A673 (cell line): ENCODE measurements around a stretch of chr2.

GRCh38 chr2:43102240-43103028, 124.0 kb downstream of the ZFP36L2 start:
- PRO-cap, result no peak

DNA sequence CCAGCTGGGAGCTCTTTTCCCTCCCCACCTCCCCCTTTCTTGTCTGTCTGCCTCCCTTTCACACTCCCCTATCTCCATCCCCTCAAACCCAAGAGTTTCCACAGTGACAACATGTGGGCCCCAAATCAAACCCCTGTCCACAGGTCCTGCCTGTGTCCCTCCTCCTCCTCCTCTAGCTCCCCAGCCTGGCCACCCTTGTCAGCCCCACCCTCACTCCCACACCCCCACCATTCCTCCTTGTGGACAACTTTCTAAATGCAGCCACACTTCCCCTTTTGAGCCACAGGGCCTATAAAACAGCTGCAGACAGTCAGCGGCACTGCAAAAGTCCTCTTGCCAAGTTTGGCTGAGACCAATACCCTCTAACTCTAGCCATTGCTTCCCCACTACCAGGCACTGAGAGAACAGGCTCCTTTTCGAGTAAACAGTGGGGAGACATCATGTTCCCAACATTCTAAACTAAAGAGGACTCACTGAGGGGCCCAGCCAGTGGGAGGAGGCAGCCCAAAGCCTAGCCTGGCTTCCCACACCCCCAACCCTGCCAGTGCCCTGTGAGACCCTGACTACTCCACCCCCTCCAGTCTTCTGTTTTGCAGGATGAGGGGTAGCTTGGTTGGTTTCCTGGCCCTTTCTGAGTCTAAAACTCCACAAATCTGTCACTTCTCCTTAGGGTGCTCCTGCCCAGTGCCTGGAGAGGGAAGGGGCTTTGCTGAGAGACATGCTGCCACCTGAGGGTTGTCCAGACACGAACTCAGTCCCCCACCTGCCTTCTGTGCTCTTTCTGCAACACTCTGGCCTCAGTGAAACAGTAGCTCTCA, 120.3 kb downstream of the ZFP36L2 start:
- PRO-cap, result no peak

DNA sequence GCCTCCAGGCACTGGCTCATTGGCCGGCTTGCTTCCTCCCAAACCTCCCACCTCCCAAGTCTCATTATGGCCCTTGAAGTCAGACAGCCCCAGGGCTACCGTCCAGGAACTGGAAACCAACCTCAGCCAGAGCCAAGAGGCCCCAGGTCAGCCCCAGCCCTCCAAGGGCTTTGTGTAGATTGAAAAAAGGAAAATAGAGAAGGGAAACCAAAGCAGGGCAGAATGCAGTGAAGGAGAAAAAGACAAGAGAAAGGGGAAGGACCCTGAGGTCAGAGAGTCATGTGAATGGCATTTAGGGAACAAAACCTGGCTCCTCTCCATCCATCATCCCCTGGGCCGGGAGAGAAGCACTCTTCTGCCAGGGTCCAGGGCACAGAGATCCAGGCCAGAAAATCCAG, 119.3 kb downstream of the ZFP36L2 start:
- PRO-cap, result no peak

DNA sequence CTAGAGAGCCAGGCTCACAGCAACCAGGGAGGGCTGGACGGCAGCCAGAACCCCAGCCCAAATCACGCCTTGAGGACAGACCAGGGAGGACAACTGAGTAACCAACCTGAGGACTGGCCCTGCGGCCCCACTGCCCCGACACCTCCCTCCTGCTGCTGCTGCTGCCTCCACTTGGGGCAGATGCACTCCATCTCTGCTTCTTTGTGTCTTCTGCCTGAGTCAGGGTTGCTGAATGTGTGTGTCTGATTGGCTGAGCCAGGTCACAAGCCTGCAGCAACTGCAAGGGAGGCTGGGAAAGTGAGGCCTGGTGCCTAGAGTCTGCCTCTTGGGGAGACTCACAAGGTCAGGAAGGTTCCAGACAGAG, 83.5 kb downstream of the ZFP36L2 start:
- PRO-cap, result no peak

DNA sequence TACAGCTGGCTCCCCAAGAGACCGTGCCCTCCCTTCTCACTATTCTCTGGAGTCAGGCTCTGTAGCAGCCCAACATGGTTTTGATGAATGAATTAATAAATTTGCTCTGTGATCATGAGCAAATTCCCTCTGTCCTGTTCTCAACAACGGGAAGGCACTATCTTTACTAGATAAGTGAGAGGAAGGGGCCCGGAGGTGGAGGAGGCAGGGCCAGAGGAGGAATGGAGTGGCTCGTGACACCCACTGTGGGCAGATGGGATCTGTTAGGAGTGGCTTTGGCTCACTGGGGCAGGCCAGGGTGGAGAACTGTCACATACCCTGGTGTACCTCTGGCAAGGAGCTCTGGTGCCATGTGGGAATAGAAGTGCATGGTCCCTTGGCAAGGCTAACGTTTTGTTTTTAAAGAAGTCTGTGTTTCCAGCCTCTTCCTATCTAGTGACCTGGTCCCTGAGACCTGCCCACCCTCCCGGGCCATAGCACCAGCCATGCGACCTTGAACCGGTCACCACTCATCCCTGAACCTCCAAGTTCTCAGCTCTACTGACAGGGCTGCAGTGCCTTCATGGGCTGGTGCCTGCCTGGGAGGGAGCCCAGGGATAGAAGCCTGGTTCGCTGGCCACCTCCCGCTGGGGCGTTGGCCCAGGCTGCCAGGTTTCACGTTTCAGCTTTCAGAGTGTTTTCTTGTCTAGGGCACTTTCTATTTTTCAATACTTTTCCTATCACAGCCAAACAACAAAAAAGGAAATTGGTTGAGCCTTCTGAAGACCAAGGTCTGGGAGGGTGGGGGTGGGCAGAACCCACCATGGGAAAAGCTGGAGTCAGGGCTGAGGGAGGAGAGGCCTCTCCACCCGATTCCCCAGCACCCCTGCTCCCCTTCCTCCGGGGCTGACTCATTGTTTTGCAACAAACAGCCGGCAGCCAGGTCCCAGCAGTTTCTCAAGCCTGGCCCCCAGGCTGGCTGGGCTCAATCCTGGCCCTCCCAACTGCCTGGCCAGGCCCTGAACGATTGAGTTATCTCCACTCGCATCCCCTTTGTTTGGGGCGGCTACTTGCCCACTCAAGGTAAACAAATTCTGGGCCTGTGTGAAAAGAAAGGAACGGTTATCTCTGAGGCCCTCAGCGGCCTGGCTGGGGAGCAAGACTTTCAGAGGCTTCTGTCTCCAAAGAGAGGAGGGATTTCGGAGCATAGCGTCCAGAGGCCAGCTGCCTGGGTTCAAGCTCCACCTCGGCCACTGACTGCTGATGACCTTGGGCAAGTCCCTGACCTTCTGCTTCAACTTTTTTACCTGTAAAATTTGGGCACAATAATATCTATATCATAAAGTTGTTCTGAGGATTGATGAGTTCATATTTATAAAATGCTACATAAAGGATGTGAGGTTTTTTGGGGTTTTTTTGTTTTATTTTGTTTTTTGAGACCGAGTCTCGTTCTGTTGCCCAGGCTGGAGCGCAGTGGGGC, 47.7 kb downstream of the ZFP36L2 start:
- PRO-cap, result bidirectional peak, plus-strand start at position 931 of the sequence, minus-strand start at position 867 of the sequence

DNA sequence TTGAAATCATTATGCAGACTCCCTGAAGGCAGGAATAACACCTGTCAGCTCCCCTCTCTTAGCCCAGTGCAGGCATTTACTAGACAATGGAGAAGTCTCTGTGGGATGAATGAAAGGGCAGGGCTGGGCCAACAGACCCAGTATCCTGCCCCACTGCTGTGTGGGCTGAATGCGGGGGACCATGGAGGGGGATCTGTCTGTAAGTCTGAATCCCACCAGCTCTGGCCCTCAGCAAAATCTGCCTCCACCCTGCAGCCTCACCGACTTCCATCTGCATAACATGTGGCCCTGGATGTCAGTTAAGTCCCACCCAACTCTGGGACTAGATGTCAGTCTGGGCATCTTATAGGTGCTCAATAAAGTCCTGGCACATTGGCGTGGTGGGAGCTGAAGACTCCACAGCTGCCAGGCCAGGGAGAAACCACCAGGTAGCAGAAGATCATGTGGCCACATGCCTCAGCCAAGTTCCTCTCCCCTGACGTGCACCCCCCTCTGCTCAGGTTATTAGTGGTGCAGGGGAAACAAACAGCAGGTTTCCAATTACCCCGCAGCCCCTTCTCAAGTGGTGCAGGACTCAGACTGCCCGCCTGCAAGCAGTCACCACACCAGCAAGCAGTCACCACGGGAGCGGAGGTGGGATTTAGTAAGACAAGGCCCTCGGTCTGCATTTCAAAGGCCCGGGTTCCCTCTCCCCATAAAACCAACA, 8.8 kb downstream of the ZFP36L2 start:
- PRO-cap, result no peak

DNA sequence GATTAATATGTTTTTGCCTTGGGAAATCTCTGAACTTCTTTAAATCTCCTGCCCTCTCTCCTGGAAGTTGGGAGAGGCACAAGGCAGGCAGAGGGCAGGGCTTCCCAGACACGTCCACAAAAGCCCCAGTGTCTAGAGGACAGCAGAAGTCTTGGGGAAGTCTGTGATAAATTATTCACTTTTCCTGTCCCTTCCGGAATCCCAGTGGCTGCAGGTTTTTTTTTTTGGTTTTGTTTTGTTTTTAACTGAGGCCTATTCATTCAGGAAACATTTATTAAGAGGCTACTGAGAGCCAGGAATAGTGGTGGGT, 98.6 kb upstream of the ZFP36L2 start:
- PRO-cap, result no peak

GRCh38 chr2:43455023-43456250, 140.4 kb downstream of the THADA start:
- PRO-cap, result no peak

DNA sequence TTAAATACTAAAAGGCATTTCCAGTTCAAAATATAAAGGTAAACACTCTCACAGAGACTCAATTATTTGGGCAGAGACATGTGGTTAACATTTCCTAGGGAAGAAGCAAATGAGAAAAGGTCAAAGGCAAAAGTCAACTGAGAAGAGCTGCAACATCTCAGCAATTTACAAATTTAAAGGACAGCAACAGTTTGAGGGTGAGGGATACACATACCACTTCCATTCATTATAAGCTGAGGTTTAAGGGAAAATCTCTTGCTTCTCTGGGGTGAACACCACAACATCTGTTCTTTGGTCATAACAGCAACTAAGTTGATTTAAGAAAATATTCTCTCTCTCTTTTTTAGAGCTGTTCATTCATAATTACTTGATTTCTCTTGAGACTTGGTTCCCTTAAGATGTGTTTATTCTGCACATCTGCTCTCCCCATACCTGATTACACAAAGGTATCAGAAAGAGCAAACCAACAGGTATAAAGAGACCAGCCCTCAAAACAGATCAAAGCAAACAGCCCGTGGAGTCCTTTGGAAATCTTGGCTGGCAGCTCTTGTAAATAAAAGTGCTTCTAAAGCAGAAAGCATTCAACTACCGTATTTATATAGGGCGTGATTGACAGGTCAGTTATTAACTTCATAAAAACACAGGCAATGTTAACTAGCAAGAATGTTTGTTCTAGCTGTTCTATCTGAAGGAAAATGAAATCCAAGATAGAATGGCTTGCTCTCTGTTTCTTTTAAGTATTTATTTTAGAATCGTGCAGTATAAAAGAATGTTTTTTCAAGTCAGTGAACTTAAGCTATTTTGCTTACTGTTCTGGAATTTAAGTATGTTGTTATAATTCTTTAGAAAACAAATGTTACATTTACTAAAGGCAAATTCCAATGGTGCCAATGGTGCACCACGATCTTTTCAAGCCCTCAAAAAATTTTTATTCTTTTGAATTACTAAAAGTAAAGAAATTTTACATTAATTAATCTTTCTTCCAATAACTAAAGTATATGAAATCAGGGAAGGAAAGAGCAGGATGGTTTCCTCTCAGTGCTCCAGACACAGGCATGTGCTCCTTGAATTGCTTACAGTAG, 132.7 kb downstream of the THADA start:
- PRO-cap, result no peak

DNA sequence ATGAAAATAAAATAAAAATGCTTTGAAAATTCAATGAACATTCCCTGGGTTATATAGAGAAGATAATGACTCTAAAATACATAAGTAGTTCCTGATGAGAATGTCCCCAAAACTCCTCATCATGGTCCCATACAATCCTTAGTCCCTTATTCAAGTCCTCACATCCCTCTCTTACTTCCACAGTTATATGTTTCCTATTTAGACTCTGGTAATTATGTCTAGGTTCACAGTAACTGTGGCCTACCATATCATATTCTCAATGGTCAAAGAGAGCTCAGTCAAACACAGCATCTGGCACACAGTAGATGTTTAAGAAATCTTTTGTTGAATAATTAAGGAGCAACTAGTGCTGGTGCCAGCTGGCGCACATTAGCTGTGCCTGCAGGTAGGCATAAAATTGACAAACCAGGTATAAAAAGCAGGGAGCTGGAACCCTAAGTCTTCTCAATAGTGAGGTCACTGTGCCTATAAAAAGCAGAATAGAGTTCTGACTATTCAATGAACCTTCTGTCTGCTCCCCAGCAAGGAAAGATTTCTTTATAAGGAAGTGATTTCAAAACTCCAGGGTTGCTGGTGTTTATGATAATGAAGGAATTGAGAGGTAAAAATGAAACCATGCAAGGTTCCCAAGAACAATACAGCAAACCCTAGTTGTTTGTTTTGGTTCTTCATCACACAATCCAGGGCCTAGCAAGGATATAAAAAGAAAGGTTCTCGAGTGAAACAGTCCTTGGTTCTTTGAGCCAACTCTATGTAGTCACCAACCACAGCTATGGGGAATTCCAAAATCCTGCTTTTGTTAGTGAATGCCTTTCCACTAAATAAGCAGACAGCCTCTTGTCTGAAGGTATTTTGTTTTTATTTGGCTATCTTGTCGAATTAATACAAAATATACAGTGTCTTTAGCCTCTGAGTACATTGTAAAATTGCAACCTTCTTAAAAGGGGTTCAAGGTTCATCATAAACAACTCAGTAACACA, 76.1 kb downstream of the THADA start:
- PRO-cap, result no peak

- PRO-cap, result bidirectional peak, plus-strand start at chr2:43596426, minus-strand start at chr2:43596397
These were observed 521 bp upstream of the THADA start for GRCh38 chr2:43596256-43596861.

GRCh38 chr2:43824519-43824971, 14.1 kb downstream of the ABCG5 start:
- PRO-cap, result no peak

- PRO-cap, result no peak
These were observed 39.2 kb downstream of the ABCG8 start for GRCh38 chr2:43877835-43878433.

DNA sequence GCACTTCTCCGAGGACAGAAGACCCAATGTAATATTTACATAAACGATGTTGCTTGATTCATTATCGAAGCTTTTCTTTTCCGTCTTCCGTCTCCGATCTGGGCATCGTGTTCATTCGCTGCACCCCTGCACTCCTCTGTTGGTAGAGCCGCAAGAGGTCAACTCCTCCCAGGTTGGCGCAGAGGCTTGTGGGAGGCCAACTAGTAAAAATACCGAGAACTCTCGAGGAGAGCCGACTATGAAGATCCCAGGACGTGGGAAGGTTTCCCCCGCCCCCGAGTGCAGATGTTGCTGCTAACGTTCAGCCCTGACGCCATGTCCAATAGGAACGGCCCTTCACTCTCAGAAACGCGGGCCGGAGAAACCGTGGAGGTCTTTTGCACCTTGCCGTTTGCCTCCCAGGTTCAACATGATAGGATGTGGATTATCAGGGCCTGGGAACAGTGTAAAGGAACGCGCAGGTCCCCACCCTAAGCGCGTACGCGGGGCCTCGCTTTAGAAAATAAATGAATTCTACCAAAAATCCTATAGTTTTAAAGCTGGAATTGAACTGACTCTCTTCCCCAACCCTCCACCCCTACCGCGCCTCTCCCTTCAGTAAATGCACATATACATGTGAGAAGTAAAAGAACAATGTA, 431 bp upstream of the LRPPRC start:
- PRO-cap, result bidirectional peak, plus-strand start at position 235 of the sequence, minus-strand start outside the sequence

DNA sequence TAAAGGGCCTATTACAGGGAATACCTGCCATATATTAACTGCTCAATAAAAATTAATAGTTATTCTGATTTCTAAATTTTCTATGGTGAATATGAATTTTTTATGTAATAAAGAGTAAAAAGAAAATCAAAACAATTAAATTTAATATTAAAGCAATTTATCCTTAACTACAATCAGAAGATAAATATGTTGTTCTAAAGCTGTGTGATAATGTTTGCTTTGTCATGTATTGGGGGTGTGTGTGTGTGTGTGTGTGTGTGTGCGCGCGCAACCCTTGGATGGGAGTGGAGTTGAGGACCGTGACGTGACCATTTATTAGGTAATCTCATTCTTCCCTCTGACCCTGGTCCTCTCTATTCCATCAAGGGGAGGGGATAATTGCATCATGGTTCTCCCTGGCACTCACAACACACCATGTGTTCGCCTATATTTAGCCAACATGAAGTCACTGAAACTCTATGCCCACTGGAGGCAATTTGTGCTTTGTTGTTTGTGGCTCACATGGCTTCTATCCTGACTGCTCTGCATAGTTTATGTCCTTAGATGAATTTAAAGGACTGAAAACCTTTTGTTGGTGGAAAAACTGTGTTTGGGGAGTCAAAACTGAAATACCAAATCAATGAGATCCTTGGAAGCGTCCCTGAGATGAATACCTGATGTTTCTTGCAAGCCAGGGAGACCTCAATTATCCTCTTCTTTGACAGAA, 79.7 kb upstream of the LRPPRC start:
- PRO-cap, result no peak

DNA sequence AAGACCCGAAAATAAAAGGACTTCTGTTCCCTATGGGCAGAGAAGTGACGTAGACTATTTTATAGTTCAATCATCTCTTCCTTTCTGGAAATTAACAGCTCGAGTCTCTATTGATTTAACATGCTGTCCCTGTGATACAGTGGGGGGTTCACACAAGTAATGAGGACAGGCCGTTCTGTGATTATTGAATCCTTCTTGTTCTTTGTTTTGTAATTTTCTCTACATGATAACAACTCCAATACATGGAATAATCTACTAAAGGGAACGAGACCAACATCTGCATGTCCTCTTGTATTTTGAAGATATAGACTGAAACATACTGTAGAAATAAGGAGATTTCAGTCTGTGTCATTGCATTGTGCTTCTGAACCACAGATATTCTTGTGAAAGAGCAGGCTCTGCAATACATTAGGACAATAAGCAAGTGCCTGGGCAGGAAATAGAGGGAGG, 65.8 kb upstream of the PPM1B start:
- PRO-cap, result no peak

GRCh38 chr2:44167665-44168627, 729 bp upstream of the PPM1B start:
- PRO-cap, result bidirectional peak, plus-strand start at chr2:44167955, minus-strand start at chr2:44168018; unidirectional peak, minus-strand start at chr2:44168363; bidirectional peak, plus-strand start at chr2:44168877, minus-strand start at chr2:44168557

DNA sequence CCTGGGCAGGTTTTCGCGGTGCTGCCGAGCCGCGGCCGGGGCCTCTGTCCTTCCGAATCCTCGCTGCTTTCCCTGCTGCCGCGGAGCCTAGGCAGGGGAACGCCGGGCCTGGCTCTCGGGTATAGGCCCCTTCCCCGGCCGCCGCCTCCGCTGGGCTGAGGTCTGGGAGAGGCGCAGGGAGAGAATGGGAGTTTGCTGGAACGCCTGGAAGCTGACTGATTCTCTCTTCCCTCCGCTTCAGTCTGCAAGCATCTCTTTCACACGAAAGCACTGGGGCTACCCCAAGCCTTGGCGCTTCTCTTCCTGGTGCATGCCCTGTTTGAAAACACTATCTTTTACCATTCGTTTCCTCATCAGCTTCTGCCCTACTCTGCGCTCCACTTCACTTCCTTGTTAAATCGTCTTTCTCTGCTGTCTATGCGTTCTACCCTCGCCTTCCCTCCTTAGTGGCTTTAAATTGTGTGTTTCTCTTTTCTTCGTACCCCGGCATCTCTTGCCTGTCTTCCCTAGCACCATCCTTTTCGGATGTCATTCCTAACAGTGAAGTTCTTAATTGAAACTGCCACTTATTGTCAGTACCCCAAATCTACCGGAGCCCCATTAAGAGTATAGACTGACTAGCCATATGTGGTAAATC, 784 bp downstream of the PPM1B start:
- PRO-cap, result bidirectional peak, plus-strand start at position 393 of the sequence, minus-strand start at position 186 of the sequence

DNA sequence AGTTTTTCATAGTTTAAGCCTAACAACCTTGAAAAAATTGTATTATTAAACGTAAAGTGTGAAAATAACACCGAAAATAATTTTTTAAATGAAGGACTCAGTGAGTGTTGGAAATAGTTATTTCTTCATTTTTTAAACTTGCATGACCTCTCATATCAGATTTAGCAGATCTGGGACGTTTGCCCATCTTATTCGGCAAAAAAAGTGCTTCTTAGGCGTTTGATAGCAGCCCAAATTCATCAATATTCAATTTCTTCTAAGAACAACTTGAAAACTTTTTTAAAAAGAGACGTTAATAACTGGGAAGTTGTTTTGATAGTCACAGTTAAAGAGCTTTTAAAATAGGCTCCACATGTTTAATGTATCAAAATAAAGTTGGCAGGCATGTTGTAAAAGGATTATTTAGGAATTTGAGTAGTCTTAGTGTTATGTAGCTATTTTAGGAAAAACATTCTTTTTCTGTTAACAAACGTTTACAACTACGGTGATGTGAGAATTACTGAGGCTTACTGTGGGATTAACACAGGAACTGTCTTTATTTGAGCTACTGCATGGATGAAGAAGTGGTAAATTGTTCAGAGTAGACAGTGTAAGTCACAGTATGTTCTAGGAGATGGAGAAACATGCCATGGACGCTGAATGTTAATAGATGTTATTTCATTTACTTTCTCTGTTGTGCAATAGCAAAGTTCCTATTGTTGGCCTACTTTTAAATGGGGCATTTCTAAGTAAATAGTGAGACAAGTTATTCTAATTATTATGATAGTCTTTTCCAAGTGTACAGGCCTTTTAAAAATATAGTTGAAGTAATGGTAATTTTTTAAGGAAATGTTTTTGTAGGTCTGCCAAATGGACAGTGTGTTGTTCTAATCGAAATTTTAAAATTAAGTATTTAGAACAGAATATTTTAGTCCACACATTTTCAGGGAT, 1.6 kb downstream of the PPM1B start:
- PRO-cap, result no peak

GRCh38 chr2:44222626-44222998, 52.7 kb upstream of the SLC3A1 start:
- PRO-cap, result no peak